GM12892 (cell line): ENCODE results near the genes CGN, TUFT1 and LINGO4.

- RRBS, result no CpG with 5 or more reads among the region's 4 CpGs
Observed at GRCh38 chr1:150563228-150564060, 14.2 kb downstream of the ADAMTSL4 start.

- RRBS, result no CpG with 5 or more reads among the region's 13 CpGs
Observed at GRCh38 chr1:150580211-150580672, 832 bp upstream of the MCL1 start.

DNA sequence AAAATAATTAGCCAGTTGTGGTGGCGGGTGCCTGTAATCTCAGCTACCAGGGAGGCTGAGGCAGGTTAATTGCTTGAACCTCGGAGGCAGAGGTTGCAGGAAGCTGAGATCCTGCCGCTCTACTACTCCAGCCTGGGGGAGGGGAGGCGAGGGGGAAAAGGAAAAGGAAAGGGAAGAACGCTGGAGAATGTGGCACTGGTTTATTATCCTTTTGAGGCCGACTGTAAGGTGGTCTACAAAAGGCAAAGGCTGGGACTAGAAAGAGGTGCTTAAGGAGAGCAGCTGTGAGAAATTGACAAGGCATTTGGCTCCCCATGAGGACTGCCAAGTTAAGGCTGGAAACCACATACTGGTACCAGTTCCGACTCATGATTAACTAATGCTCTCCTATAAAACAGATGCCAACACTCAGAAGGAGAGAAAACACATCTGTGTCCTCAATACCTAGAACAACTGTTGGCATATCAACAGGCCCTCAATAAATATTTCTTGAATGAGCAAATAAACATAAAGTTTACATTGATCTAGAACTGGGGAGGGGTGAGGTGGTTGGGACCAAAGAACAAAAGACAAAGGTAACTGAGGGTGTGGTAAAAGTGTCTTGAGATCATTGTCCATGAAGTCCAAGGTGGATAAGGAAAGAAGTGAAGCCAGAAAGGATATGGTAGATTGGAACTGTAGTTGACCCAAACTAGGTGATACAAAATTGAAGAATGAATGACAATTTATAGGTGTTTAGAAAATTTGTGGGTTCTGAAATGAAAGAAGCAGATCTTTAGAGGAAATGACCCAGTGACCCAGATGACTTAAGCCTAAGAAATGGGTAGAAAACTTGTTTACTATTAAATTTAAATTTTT, 16.7 kb upstream of the MCL1 start:
- RRBS, result no CpG with 5 or more reads among the region's 7 CpGs

GRCh38 chr1:150696578-150696859, 435 bp downstream of the GOLPH3L start:
- RRBS, result no CpG with 5 or more reads among the region's 4 CpGs

DNA sequence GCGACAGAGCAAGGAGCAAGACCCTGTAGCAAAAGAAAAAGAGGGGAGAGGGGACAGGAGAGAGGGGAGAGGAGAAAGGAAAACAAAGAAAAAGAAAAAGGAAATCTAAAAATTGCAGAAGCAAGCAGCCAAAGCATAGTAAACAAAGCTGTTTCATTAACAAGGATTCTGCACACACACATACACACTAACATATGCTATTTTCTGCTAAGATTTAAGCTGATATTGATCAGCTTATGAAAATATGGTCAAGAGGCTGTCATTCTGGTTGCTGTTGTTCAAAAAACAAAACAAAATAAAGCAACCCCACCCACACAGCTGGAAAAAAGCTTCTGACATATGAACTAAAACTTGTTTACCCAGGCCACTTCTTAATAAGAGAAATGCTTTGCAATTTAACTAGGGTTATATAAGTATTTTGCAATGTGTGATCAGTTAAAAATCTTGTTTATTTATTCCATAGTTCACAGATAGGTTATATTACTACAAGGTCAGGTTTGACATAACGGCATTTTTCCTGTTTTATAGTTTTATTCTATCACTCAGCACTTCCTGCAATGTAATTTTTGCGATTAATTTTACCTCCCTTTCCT, 1.6 kb downstream of the ARNT start:
- RRBS, result no CpG with 5 or more reads among the region's 3 CpGs

GRCh38 chr1:150966928-150967995, 7.4 kb downstream of the CERS2 start:
- RRBS, result no CpG with 5 or more reads among the region's 8 CpGs

DNA sequence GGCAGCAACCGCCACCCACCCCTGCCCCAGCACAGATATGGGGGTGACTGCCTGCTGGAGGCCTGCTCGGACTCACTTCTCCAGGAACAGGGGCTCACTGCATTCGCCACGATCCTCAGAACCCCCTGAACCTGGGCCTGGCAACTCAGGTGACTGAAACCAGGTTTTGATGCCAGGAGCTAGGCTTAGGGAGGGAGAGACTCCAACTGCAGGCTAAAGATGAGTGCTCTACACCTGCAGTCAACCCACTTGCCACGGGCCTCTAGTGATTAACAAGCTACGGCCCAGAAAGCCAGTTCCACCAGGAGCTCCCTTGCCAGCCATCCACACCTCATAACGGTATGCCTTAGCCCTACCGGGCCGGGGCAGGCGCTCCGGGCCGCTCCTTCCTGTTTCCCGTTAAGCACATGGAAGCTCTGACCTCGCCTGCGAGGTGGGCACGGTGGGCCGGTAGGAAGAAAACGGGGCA, 936 bp downstream of the CERS2 start:
- RRBS, result 1% methylated on average over 7 of the region's 18 CpGs

DNA sequence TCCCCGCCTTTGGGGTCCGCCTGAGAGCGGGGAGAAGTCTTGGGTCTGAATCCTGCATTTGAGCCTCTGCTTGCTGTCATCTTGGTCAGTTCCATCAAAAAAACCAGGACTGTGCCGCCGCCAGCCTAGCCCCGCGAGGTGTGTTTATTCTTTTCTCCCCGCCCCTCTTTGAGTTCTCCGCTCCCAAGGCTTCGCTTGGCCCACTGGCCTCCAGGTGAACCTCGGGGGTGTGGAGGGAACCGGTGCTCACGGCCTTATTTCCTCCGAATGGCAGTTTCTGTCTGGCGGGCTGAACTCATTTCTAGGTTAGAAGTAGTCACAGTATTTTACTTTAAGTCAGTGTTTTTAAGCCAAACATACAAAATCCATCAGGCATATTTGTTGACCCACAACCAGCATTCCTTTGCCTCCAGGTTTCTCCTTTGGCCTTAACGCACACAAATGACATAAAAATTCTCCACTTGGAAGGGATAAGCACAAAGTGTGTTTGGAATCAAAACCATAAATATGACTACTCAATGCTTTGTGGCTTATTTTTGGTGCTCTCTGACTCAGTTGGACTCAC, 724 bp downstream of the PRUNE1 start:
- RRBS, result no CpG with 5 or more reads among the region's 16 CpGs

GRCh38 chr1:151024484-151025208, 11.7 kb upstream of the BNIPL start:
- RRBS, result no CpG with 5 or more reads among the region's 7 CpGs

DNA sequence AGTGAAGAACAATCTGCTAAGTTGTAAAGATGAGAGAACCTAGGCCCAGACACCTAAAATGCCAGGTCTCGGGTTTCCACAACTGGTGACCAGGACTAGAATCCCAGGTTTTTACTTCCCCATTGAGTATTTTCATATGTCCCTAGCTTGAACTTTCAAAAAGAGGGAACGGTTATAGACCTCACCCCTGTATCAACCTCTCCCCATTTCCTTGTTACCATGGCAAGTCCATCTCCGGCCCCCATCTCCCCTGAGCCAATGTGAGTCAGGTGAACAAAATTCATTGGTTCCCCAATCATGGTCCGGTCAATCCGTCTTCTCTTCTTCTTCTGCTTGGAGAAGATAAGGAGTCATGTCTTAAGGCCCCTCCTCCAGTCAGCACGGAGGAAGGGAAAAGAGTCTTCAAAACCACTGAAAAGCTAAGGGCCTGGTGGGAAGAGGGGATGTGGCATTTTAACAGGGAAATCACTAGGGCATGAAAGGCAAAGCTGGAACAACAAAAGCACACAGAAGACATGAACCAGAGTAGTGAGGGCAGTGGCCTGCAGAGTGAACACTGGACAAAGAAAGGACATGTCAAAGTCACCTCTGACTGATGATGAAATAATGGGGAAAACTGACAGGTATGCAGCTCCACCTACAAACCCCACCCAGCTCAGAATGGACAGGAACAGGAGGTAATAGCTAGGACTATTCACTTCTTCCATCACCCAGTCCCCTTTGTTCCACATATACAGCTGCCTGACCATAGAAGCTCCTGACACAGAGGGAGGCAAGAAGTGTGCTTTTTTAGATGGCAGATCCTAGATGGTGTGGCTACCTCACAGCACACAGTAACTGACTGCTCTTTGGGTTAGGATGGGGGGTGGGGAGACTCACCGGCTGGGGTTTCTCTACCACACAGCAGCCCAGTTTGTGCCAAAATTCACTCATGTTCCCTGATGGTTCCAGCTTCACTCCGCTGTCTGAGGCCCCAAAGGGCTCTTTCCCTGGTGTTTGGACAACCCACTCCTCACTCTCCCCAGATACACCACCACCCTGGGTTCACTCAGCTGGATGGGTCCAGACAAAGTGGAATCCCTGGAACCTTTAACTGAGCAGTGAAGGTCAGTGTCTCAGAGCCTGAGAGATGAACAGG, 4.3 kb downstream of the CDC42SE1 start:
- RRBS, result no CpG with 5 or more reads among the region's 8 CpGs

GRCh38 chr1:151062699-151063261, 2.6 kb downstream of the MLLT11 start:
- RRBS, result no CpG with 5 or more reads among the region's 3 CpGs

GRCh38 chr1:151133337-151133902, 13.0 kb downstream of the SEMA6C start:
- RRBS, result 85% methylated on average over 12 of the region's 31 CpGs

- RRBS, result no CpG with 5 or more reads among the region's 19 CpGs
Observed at GRCh38 chr1:151198194-151198484, 213 bp upstream of the PIP5K1A start.

GRCh38 chr1:151405816-151406260, 6.5 kb downstream of the PSMB4 start:
- RRBS, result no CpG with 5 or more reads among the region's 13 CpGs

- RRBS, result no CpG with 5 or more reads among the region's 3 CpGs
Observed at GRCh38 chr1:151503056-151503549, 8.1 kb upstream of the CGN start.

DNA sequence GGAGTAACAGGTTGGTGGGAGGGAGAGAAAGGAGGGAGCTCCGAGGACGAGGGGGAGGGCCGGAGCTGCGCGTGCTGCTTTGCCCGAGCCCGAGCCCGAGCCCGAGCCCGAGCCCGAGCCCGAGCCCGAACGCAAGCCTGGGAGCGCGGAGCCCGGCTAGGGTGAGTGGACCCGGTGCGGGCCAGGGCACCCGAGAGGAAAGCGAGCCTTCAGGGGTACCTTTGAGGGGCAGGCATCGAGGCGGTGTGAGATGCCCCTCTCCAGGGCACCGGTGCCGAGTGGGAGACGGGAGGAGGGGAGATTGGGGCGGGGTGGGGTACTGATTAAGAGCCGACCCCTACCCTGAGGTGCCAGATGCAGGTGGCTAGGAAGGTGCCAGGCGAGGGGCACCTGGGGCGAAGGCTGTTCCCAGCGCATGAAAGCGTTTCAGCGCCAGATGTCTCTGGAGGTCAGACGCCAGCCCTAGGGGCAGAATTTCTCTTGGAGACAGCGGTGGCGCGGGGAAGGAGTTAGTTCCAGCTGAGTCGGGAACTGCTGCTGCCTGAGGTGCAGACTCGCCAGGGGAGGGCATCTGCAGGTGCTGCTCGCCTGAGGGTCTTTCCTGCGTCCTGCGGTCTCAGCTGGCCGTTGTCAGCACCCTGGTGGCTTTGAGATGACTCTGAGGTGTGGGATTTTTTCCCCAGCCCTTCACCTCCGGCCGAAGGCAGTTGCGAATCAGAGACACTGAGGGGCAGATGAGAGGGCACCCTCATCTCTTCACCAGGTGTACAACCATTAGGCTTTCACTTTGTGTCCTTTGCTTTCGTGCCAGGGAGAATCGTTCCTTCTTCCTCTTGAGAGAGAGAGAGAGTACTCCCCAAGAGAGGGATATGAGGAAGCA, at the start of gene CGN:
Gene CGN (plus strand): TSS at position 33 of the 880 bp plus-strand sequence.
- RRBS, result 19% methylated on average over 3 of the region's 48 CpGs

GRCh38 chr1:151519984-151520701, 9.0 kb downstream of the CGN start:
- RRBS, result no CpG with 5 or more reads among the region's 5 CpGs

GRCh38 chr1:151539378-151539978, 631 bp upstream of the TUFT1 start:
- RRBS, result no CpG with 5 or more reads among the region's 7 CpGs

- RRBS, result 3% methylated on average over 7 of the region's 37 CpGs
Observed at GRCh38 chr1:151540259-151540626, at the start of gene TUFT1. Gene TUFT1, plus strand, starts transcription at chr1:151540309.

DNA sequence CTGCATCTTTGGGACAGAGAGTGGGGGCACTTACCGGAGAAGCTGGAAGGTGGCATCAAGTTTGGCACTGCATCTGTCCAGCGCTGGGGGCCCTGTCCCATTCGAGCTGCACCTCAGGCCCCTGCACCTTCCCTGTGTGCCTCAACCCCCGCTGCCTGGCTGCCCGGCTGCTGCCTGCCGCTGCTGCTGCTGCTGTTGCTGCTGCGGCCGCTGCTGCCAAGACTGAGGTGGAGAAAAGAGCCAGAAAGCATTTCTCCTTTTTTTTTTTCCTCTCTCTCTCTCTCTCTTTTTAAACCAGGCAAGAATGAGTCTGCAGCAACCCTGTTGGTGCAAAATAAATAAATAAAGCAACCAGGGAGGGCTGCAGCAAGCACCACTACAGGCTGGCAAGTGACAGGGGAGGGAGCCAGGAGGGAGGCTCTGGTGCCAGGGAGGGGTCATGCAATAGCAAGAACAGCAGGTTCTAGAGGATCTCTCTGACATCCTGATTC, at the start of gene LINGO4:
Gene LINGO4 (minus strand): TSS at position 224 of the 491 bp plus-strand sequence.
- RRBS, result no CpG with 5 or more reads among the region's 8 CpGs